HL-60 (cell line): ENCODE measurements around the gene TNPO1.

DNA sequence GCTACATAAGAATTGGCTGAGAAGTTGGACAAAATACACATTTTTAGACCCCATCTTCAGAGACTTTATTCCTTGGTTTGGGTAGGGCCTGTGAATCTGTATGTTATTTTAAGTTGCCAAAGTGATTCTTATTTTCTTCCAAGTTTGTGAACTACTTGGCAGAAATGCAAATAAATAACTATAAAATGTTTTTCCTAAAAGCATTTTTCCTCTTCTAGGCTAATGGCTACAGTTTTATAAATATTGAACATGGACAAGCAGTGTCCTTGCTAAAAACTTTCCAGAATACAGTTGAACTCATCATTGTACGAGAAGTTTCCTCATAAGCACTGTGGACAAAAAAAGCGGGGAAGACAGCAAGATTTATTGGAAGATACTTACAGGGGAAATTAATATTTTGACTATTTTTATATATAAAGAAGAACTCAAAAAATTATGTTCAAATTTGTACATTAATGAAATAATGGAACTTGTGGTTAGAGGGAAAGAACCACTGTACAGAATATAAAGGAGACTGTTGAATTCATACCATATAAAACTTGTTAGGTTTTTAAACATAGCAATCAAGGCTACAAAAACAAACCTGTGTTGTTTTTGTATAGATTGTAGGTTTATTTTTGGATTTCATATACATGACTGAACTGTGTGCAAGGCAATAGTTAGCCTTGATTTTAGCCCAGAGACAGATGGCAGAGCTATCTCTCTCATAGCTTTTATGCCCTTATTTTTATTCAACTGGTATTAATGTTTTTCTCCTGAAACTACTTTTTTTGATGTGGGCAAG, 65.7 kb upstream of the SREK1 start:
- RRBS = no CpG with 5 or more reads among the region's 2 CpGs

GRCh38 chr5:66098934-66099506, 45.1 kb upstream of the SREK1 start:
- RRBS = no CpG with 5 or more reads among the region's 1 CpG

GRCh38 chr5:67066867-67067375, 129.7 kb downstream of the CD180 start:
- RRBS = no CpG with 5 or more reads among the region's 2 CpGs

GRCh38 chr5:67234585-67235394, 38.2 kb upstream of the CD180 start:
- RRBS = no CpG with 5 or more reads among the region's 12 CpGs

DNA sequence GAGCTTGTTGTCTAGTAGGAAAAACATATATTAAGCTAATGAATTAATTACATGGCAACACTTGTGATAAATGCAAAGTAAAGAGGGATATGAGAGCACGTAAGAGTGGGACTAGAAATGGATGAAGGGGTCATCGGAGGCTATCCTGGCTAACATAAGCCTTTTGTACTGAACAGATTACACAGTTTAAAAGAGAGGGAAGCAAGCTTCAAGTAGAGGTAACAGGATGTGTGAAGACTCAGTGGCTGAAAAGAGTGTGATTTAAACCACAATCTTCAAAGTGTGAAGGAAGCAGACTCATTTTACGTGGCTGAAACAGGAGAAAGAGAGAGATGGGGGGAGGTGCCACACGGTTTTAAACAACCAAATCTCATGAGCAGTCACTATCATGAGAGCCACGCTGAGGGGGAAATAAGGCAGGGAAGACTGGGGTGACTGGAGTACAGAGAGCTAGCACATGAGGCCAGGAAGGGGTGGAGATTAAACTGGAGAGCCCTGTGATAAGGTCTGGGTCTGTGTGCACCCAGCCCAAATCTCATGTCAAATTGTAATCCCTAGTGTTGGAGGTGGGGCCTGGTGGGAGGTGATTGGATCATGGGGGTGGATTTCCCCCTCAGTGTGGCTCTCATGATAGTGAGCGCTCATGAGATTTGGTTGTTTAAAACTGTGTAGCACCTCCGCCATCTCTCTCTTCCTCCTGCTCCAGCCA, 318.4 kb upstream of the CD180 start:
- RRBS = no CpG with 5 or more reads among the region's 7 CpGs

DNA sequence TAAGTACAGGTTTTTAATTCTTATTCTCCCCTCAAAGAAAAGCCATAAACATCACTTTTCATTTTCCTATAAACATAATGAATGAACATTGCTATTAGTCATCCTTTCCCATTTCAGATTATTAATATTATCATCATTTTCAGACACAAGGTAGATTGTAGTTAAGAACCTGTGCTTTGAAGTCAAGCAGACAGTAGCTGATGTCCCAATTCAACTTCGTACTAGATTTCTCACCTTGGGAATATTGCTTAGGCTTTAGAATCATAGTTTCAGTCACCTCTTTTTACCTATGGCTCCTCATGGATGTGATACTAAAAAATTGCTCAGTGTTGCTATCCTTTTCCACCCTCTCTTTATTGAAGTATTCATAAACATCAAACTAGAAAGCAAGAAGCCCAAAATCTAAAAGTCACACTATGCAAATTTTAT, 449.5 kb upstream of the CD180 start:
- RRBS = no CpG with 5 or more reads among the region's 1 CpG

GRCh38 chr5:67699409-67700046, 502.9 kb upstream of the CD180 start:
- RRBS = no CpG with 5 or more reads among the region's 1 CpG

DNA sequence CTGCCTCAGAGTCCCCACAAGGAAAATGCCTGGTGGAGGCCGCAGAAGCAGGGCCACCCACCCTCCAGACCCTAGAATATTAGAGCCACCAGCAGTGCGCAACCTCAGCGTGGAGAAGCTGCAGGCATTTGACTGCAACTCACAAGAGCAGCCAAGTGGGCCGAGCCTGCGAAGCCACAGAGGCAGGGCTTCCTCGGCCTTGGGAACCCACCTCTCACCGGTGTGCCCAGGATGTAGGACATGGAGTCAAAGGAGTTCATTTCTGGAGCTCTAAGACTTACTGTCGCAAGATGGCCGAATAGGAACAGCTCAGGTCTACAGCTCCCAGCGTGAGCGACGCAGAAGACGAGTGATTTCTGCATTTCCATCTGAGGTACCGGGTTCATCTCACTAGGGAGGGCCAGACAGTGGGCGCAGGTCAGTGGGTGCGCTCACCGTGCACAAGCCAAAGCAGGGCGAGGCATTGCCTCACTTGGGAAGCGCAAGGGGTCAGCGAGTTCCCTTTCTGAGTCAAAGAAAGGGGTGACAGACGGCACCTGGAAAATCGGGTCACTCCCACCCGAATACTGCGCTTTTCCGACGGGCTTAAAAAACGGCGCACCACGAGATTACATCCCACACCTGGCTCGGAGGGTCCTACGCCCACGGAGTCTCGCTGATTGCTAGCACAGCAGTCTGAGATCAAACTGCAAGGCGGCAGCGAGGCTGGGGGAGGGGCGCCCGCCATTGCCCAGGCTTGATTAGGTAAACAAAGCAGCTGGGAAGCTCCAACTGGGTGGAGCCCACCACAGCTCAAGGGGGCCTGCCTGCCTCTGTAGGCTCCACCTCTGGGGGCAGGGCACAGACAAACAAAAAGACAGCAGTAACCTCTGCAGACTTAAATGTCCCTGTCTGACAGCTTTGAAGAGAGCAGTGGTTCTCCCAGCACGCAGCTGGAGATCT, 397.6 kb upstream of the PIK3R1 start:
- RRBS = no CpG with 5 or more reads among the region's 38 CpGs

- RRBS = no CpG with 5 or more reads among the region's 3 CpGs
These were observed 85.4 kb upstream of the PIK3R1 start for GRCh38 chr5:68130122-68130609.

GRCh38 chr5:68289225-68289985, 73.8 kb downstream of the PIK3R1 start:
- RRBS = no CpG with 5 or more reads among the region's 6 CpGs

- RRBS = no CpG with 5 or more reads among the region's 8 CpGs
These were observed 181.1 kb downstream of the PIK3R1 start for GRCh38 chr5:68396503-68397125.

- RRBS = no CpG with 5 or more reads among the region's 2 CpGs
These were observed 436.5 kb upstream of the SLC30A5 start for GRCh38 chr5:68657282-68657791.

GRCh38 chr5:68746601-68747438, 347.0 kb upstream of the SLC30A5 start:
- RRBS = no CpG with 5 or more reads among the region's 14 CpGs

DNA sequence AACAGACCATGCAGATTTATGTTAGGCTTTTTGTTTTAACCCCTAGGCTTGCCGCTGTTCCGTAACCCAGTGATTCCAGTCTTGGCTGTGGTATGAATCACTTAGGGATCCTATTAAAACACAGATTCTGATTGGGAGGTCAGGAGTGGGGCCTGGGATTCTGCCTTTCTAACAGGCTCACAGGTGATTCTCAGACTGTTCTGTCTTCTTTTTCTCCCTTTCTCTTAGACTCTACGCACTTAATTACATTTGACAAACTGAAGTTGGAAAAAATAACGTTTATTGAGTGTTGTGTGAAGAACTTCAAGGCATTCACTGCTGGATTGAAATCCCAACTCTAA, 2.6 kb downstream of the OCLN start:
- RRBS = no CpG with 5 or more reads among the region's 4 CpGs

DNA sequence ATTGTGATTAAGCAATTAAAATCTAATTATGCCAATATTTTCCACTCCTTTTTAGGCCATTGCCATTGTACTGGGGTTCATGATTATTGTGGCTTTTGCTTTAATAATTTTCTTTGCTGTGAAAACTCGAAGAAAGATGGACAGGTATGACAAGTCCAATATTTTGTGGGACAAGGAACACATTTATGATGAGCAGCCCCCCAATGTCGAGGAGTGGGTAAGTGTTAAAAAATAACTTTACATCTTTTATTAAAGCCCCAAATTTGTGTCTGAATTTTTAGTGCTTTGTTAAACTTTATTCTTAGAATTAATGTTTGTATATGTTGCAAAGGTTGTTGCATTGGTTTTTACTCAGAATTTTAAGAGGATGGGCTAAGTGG, 21.3 kb downstream of the OCLN start:
- RRBS = no CpG with 5 or more reads among the region's 2 CpGs

DNA sequence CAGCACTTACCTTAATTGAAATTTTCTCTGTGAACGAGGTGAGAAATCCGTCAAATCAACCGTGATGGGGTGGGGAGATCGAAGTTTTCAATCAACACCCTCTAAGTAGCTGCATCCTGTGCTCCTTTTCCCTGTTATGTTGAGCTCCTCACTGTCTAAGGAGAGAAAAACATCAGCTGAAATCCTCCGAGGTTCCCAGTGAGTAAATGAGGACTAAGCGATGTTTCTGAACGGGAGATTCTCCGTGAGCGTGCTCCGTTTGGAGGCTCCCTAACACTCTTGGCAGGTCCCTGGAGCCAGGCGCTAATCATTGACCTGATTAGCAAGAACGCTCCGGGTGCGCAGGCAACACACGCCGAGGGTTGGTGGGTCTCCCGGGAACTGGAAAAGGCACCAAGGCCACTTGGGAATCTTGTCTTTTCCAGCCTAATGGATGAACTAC, 9.8 kb upstream of the BDP1 start:
- RRBS = no CpG with 5 or more reads among the region's 17 CpGs

GRCh38 chr5:72109544-72110216, 2.4 kb downstream of the MAP1B start:
- RRBS = no CpG with 5 or more reads among the region's 16 CpGs

DNA sequence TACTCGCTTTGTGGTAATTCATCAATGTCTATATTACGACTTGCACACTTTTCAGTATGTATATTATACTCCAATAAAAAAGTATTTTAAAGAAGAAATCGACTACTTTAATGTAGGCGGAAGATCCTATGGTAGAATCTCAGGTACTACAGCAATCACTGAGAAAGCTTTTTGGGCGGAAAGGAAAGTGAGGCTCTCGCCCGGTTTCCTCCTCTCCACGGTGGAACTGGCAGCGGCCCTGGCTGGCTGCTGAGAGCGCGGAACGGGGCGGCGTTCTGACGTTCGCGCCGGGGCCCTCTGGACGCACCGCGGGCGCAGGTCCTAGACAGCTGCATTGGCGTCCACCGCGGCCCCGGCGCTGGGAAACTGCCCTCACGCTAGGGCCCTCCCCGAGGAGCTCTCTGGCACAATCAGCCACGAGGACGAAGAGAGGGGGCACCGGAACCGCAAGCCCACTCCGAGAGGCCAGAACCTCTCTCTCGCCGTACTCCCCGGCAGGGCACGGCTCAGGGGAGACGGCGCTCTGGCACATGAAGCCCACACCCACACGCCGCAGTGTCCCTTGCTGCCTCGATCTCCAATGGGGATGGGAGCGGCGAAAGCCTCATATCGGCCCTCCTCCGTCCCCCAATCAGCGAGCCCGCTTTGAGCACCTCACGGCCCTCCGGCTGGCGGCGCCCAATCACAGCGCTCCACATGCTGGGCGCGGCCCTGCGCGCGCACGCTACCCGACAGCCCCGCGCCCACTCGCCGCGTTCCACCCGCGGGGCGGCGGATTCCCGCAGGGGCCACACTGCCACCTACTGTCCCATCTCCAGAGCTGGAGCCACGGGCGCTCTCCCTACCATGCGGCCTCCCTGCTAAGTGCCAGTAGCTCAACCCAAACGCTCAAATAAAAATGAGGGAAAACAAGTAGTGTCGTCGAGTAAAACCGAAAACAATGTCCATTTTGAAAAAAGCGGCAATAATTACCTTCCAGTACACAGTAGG, 12.0 kb downstream of the MRPS27 start:
- RRBS = 2% methylated on average over 30 of the region's 79 CpGs

DNA sequence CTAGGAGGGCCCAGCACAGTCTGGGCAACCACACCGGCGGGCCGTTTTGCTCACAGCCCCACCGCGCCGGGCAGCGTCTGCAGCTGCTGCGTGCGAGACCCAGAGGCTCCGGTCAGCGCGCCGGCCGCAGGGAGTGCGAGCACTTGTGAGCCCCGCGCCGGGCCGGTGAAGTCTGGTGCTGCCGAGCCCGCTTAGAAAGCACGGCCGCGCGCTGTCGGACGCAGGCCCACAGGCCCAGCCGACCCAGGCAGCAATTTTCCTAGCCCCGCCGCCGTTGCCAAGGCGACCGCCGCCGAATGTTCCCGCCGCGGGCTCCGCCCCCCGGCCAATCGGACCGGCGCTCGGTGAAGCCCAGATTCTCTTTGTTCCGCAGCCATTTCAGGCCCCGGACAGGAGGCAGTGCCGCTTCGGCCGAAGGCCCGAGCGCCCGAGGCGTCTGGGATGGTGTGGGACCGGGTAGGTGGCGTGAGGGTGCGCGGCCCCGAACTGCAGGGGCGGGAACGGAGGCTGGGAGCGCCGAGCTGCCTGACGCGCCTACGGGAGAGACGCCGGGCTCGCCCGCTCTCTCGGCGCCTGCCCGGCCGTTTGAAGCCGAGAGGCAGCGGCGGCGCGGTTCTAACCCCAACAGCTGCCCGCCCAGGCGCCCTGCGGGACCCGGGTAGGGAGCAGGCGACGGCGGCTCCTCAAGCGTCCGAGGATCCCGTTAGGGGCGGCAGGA, at the start of gene TNPO1:
Gene TNPO1, plus strand, starts transcription at position 365 of the 718 bp plus-strand sequence.
- RRBS = 2% methylated on average over 39 of the region's 89 CpGs